ENCODE results near the gene DAOA.

DNA sequence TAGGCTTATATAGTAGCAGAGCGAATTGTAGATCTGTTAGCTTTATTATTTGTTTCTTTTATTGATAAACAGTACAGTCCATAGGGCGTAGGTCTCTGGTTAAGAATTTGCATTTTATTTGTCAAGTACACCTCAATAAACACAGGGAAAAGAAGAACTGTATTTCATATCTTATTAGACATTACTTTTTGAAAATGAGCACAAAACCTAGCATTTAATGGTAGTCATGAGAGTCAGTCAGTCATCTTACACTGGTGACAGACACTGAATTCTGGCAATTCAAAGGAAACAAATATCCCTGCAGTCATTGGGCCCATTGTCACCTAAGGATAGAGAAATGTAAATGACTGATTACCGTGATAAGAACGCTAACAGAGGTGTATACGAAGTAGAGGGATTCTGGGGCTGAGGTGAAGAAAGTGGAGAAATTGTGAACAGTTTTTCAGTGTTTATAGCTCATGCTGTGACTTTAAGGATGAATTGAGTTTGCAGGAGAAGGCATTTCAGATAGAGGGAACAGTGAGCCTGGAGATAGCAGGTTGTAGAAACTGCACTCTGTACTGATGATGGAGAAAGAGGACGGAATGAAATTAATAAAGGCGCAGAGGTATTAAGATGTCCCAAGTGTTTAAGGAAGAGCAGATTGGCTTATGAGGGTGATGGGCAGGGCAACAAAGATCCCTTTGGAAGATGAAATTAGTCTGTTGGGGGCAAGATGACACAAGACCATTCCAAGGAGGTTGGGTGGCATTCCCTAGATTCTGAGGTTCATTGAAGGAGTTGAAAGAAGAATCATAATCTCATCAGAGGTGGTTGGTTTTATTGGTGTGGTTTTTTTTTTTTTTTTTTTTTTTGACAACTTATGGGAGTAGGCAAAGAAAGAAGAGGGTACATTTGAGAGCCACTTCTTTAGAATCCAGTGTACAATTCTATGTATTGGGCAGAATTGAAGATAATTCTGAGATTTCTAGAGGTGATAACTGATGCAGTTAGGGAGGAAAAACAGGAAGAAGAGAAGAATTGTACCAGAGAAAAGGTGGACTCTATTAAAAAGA lies 125.8 kb downstream of the GGACT start:
- RRBS: no CpG with 5 or more reads among the region's 7 CpGs

DNA sequence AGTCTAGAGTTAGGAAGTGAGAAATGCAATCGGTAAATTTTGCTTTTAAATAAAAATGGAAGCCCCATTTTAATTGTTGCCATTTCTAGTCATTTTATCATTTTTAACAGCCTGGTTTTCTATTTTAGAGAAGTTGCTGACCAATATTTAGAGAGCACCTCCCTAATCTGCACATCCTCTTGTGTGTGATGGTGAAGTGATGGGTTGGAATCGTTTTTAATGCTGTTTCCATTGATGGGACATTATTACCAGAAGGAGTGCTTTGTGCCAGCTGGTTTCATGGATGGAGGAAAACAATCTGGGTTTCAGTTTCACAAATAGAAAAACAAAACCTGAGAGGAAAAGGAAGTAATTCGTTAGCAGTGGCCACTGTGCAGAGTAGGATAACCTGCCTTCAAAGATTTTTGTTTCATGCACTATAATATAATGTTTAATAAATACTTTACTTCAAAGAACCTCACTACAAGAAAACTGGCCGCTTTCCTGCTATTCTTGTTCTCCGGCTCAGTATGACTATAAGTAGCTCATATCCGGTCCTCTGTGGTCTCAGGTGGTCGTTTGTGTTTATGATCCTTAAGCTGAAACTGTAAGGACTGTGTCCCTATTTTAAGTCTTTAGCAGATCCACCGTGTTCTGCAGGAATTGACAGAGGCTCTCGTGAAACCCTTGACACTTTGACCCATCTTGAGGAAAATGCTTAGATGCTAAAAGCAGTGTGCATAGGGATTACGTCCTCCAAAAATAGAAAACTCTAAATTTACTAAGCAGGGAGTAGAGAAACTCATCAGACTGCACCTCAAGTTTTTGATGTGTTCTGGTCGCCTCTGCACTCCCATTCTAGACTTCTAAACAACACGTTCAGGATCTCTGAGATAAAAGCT lies 104.7 kb downstream of the GGACT start:
- RRBS: no CpG with 5 or more reads among the region's 12 CpGs

- RRBS: no CpG with 5 or more reads among the region's 2 CpGs
Observed at GRCh38 chr13:100502389-100502718, 86.2 kb downstream of the GGACT start.

DNA sequence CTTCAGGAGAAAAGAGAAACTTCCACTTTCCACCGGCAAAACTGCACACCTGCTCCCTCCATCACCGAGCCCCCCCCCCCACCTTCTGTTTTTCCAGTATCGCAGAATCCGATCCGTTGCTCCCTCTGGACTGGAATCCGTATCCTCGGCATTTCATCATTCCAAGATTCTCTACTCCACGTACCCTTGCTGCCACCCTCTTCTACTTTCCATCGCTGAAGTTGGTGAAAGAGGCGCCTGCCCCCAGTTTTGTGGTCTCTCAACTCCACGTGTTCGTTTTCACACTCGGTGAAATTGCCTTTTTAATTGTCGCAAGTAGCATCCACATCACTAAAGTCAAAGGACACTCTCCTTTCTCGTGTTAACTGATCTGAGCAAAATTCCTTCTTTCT lies 955 bp upstream of the TMTC4 start:
- RRBS: 7% methylated on average over 1 of the region's 15 CpGs

DNA sequence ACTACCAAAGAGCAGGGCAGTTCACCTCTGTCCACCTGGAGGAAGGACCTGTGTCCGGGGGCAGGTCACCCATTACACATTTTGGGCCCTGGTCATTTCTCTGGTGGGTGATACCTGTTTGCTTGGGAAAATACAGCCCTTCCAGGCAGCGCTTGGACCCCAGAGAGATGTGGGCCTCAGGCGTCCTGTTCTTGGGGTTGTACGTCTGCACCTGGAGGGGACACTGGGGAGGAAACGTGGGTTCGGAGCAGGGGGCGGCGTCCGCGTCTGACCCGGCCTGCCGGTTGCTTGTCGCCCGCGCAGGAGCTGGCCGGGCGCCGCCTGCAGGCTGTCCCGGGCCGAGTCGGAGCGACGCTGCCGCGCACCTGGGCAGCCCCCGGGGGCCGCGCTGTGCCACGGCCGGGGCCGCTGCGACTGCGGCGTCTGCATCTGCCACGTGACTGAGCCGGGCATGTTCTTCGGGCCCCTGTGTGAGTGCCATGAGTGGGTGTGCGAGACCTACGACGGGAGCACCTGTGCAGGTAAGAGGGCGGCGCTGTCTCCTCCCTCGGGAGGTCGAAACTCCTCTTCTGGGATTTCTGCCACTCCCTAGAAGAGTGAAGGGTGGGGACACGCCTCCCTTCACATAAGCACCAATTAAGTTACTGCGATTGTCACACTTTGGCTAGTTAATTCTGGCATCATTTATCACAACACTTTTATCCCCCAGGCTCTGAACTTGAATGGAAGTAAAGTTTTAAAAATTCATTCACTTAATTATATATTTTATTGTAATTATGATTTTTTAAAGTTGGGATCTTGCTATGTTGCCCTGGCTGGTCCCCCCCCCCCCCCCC lies 1.3 kb downstream of the ITGBL1 start:
- RRBS: 4% methylated on average over 15 of the region's 46 CpGs

- RRBS: no CpG with 5 or more reads among the region's 2 CpGs
Observed at GRCh38 chr13:101755465-101755975, 161.2 kb downstream of the FGF14 start.

- RRBS: no CpG with 5 or more reads among the region's 2 CpGs
Observed at GRCh38 chr13:102328964-102329798, 267.6 kb upstream of the TPP2 start.

DNA sequence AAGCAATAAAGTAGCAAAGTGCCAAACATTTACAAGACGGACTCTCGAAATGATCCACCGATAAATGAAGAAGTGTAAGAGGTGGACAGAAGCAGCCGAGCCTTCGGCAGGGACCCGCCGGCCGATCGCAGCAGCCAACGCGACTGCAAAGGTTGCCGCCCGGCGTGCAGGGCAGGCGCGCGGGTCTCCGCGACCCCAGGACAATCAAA lies 230 bp downstream of the POGLUT2 start:
- RRBS: 1% methylated on average over 13 of the region's 19 CpGs

- RRBS: no CpG with 5 or more reads among the region's 9 CpGs
Observed at GRCh38 chr13:102865475-102866019, 19.7 kb downstream of the ERCC5 start.

- RRBS: no CpG with 5 or more reads among the region's 13 CpGs
Observed at GRCh38 chr13:102902576-102903199, 56.9 kb downstream of the ERCC5 start.

DNA sequence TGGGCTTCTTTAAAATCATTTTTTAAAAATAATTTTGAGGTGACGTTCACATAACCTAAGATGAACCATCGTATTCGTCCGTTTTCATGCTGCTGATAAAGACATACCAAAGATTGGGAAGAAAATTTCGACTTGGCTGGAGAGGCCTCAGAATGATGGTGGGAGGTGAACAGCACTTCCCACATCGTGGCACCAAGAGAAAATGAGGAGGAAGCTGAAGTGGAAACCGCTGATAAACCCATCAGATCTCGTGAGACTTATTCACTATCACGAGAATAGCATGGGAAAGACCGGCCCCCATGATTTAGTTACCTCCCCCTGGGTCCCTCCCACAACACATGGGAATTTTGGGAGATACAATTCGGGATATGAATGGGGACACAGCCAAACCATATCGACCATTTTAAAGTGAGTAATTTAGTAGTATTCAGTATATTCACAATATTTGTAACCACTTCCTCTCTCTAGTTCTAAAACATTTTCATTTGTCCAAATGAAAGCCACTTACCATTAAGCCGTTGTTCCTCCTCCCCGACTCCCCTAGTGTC lies 241.1 kb upstream of the DAOA start:
- RRBS: no CpG with 5 or more reads among the region's 14 CpGs

GRCh38 chr13:105465800-105466298 lies at the start of gene DAOA:
Gene DAOA (plus strand): TSS chr13:105466045.
- RRBS: no CpG with 5 or more reads among the region's 2 CpGs

- RRBS: no CpG with 5 or more reads among the region's 6 CpGs
Observed at GRCh38 chr13:105921857-105922332, 456.1 kb downstream of the DAOA start.

- RRBS: 84% methylated on average over 5 of the region's 11 CpGs
Observed at GRCh38 chr13:106376229-106376786, 159.2 kb downstream of the EFNB2 start.

GRCh38 chr13:106475724-106476274 lies 59.7 kb downstream of the EFNB2 start:
- RRBS: no CpG with 5 or more reads among the region's 6 CpGs

DNA sequence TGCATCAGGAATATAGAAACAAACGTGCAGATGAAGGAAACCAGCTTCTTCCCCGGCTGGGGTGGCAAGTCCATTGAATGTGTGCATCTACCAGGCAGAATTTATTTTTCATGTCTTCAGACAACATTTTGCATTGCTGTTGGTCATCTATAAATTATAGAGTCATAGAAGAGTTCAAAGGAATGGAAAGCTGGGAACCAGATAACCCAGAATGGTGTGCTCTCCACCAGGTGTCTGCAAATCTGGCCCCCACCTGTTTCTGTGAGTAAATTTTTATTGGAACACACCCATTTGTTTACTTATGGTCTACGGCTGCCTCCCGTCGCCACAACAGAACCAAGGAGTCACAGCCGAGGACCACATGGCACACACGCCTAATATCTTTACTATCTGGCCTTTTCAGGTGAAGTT lies 58.3 kb downstream of the EFNB2 start:
- RRBS: no CpG with 5 or more reads among the region's 7 CpGs

- RRBS: no CpG with 5 or more reads among the region's 4 CpGs
Observed at GRCh38 chr13:106481904-106482464, 53.5 kb downstream of the EFNB2 start.

- RRBS: no CpG with 5 or more reads among the region's 14 CpGs
Observed at GRCh38 chr13:106492103-106492703, 43.3 kb downstream of the EFNB2 start.

DNA sequence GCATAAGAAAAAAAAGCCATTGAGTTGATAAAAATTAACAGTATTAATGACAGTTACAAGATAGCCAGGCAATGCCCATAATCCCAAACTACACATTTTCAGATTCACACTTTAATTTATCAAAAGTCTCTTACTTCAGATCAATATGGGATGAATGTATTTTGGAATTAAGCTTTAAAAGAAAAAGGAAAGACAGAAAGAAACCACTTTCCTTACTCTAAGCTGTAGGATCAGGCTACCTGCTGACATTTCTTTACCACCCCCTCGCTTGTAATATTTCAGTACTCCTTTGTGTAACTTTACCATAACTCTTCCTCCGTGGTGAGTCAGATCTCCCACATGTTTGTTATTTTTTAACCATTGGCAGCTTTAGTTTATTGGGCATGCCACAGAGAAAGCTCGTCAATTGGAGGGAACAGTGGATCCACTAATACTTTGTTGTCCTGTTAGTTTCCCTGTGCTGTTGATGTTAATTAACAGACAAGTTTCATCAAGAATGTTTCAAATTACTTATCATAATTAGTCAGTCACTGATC lies 22.6 kb downstream of the EFNB2 start:
- RRBS: no CpG with 5 or more reads among the region's 3 CpGs

- RRBS: no CpG with 5 or more reads among the region's 4 CpGs
Observed at GRCh38 chr13:106550768-106551417, 15.4 kb upstream of the EFNB2 start.